REH cell (cell line): Measurements from ENCODE around the genes RASGRP4, MAP4K1, LGALS7 and IFNL2.

DNA sequence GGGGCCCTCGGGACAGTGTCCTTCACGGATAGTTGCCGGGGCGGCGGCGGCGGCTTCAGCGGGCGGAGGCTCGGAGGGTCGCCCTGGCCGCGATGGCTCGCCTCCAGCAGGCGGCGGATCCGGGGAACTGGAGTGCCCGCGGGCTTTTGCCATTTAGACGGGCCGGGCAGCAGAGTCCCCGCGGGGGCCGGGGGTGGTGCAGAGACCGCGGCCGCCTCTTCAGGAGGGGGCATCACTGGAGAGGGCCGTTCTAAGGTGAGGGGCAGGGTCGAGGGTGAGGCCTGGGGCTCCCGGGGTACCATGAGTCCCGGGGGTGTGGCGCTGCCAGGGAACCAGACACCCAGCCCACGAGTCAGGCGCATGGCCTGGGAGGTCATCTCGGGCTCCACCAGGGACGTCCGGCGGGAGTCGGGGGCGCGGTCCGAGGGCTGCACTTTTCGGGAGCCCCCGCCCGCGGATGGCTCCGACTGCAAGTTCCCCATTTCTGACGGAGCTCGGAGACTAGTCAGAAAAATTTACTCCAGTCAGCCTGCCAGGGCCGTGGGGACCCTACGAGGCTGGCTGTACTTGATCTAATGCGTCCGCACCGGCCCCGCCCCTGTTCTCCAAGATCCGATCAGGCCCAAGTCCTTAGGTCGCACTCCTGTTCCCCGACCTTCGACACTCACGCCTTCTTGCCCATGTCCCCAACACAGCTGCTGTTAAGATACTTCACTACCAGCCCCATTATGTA, 888 bp downstream of the GGN start:
- PRO-cap = no peak

DNA sequence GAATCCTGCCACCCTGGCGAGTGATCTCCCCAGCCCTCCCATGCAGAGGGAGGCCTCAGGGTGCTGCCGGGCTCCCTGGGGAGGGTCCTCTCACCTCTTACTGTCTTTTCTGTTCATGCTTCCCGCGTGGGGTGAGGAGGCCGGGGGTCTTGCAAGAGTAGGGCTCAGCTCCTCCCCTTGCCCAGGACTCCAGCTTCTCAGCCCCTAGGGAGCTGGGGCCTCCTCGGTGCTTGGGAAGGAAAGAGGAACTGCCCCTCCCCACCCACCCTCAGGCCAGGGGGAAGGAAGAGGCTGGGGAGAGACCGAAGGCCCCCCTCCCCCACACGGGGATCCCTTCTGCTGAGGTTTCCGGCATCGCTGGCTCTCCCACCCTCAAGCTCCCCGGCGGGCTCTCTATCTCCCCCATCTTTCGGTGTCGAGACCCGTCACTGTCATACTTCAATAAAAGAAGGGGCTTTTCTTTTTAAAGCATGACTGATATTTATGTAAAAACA, at the start of gene RASGRP4:
Gene RASGRP4, minus strand, starts transcription at position 245 of the 494 bp plus-strand sequence.
- PRO-cap = no peak

DNA sequence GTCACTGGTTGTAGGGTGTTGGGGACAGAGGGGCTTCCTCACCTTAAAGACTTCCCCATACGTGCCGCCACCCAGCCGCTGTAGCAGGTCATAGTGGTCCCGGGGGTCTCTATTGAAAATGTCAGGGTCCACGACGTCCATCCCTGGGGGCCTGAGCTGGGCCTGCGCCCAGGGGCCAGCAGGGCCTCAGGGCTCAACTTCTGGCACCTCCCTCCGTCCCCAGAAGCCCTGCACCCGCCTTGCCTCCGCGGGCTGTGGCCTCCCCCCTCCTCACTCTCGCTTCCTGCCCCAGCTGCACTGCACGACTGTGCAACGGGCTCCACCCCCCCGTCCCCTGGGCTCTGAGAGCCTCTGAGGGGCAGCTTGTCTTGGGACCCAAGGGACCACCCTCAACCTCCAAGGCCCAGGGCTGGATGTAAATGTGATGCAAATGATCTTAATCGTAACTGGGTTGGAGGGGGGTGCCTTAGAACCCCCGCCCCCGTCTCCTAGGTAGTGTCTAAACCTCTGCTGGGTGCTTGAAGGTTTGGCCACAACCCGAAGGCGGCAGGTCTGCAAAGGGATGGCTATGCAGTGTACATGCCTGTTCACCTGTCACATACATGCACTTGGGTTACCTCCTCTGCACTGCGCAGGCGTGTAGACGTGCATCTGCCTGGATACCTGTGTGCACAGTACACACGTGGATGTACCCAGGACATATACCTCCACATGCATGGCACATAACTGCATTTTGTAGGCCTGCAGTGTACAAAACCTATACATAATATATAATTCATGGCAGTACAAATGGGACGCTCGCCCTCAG, at the start of gene MAP4K1:
Gene MAP4K1, minus strand, starts transcription at position 199 of the 808 bp plus-strand sequence.
- PRO-cap = bidirectional peak, plus-strand start at position 273 of the sequence, minus-strand start at position 256 of the sequence; bidirectional peak, plus-strand start at position 502 of the sequence, minus-strand start at position 296 of the sequence

- PRO-cap = no peak
Observed at GRCh38 chr19:38657515-38658339, 10.3 kb downstream of the ACTN4 start.

DNA sequence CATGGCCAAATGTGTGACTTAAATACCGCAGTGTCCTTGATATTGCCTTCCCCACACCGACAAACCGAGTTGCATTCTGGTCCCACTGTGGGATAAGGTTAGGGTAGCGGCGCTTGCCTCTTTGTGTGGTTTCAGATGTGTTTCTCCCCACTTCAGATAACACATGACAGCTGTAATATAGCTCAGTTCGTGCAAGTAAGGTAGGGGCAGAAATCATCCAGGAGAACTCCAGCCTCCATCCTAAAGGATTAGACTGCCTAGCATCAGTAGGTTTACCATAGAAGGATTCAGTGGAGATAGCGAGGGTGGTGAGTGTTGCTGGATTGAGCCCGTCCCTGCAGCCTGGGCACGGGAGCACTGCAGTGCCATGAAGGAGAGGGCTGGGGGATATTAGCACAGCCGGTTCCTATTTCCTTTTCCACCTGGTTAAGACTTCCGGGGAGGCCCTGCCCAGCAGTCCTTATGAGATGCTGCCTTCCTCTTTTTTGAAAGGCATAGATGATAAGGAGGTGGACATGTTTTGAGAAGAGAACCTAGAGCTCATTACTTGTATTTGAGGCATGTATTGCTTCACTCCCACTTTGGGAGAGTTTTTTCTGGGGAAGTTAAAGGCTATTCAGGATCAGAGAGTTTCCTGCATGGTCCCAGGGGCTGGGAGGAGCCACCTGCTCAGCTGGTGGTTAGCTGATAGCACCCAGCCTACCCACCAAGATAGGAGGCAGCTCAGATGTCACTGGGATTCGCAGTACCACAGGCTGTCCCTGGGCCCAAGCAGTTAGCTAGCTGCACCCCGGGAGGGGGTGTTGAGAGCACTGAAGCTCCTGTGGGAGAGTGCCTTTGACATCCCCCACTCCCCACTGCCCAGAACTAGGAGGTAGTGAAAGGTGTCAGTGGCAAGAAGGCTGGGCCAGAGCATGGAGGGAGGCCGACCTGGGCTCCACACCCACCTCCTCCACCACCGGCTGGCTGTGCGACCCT, 17.2 kb downstream of the ACTN4 start:
- PRO-cap = no peak

GRCh38 chr19:38678302-38679048, 31.0 kb downstream of the ACTN4 start:
- PRO-cap = no peak

- PRO-cap = no peak
Observed at GRCh38 chr19:38680961-38681427, 33.5 kb downstream of the ACTN4 start.

GRCh38 chr19:38682006-38682805, 34.8 kb downstream of the ACTN4 start:
- PRO-cap = no peak

- PRO-cap = no peak
Observed at GRCh38 chr19:38682806-38683842, 35.7 kb downstream of the ACTN4 start.

GRCh38 chr19:38691733-38692965, 44.7 kb downstream of the ACTN4 start:
- PRO-cap = no peak

DNA sequence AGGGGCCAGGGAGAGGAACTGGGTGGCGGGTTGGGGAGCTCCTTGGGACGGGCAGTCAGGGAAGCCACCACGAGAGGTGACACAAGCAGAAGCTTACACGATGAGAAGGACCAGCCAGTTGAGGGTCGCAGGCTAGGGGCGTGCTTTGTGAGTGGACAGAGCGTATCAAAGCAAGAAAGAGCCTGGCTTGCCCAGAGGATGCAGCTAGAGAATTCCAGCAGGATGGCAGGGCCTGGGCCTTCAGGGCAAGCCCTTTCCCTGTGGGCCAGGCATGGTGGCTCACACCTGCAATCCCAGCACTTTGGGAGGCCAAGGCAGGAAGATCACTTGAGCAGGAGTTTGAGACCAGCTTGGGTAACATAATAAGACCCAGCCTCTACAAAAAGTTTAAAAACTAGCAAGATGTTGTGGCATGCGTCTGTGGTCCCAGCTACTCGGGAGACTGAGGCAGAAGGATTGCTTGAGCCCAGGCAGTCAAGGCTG, 40.5 kb downstream of the CAPN12 start:
- PRO-cap = no peak

- PRO-cap = no peak
Observed at GRCh38 chr19:38713704-38714827, 30.2 kb downstream of the CAPN12 start.

DNA sequence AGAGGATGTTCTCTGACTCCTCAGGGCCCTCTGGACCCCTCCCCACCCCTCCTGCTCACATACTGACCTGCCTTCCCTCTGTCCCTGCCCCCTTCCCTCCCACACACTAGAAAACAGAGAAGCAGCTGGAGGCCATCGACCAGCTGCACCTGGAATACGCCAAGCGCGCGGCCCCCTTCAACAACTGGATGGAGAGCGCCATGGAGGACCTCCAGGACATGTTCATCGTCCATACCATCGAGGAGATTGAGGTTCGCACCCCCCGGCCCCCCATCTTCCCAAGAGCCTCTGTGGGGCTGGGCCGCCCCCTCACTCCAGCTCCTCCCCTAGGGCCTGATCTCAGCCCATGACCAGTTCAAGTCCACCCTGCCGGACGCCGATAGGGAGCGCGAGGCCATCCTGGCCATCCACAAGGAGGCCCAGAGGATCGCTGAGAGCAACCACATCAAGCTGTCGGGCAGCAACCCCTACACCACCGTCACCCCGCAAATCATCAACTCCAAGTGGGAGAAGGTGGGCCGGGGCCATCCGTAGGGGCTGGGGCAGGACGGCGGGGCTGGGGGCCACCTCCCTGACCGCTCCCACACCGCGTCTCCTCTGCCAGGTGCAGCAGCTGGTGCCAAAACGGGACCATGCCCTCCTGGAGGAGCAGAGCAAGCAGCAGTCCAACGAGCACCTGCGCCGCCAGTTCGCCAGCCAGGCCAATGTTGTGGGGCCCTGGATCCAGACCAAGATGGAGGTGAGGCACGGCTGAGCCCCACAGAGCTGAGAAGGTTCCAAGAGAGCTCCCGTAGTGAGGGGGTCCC, 20.2 kb downstream of the CAPN12 start:
- PRO-cap = no peak

DNA sequence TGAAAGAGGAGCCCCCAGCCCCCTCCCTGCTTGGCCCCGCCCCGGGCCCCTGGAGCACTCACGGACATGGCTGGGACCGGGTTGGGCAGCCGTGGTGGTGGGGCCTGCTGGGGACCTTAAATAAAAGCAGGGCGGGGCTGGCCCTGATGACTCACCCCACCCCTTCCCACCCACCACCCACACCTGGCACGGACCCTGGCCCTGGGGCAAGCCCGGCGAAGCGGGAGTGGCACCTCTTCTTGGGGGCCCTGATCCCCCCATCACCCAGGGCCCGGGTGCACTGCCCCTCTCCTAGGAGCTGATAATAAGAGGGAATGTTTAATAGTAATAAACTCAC, at the start of gene LGALS7:
Gene LGALS7, minus strand, starts transcription at position 93 of the 337 bp plus-strand sequence.
- PRO-cap = no peak

- PRO-cap = no peak
Observed at GRCh38 chr19:38790541-38791128, 1.6 kb downstream of the LGALS7B start.

DNA sequence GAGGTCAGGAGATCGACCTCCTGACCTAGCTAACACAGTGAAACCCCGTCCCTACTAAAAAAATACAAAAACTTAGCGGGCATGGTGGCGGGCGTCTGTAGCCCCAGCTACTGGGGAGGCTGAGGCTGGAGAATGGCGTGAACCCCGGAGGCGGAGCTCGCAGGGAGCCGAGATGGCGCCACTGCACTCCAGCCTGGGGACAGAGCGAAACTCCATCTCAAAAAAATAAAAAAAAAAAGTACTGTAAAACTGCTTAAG, 1.3 kb upstream of the ECH1 start:
- PRO-cap = no peak

DNA sequence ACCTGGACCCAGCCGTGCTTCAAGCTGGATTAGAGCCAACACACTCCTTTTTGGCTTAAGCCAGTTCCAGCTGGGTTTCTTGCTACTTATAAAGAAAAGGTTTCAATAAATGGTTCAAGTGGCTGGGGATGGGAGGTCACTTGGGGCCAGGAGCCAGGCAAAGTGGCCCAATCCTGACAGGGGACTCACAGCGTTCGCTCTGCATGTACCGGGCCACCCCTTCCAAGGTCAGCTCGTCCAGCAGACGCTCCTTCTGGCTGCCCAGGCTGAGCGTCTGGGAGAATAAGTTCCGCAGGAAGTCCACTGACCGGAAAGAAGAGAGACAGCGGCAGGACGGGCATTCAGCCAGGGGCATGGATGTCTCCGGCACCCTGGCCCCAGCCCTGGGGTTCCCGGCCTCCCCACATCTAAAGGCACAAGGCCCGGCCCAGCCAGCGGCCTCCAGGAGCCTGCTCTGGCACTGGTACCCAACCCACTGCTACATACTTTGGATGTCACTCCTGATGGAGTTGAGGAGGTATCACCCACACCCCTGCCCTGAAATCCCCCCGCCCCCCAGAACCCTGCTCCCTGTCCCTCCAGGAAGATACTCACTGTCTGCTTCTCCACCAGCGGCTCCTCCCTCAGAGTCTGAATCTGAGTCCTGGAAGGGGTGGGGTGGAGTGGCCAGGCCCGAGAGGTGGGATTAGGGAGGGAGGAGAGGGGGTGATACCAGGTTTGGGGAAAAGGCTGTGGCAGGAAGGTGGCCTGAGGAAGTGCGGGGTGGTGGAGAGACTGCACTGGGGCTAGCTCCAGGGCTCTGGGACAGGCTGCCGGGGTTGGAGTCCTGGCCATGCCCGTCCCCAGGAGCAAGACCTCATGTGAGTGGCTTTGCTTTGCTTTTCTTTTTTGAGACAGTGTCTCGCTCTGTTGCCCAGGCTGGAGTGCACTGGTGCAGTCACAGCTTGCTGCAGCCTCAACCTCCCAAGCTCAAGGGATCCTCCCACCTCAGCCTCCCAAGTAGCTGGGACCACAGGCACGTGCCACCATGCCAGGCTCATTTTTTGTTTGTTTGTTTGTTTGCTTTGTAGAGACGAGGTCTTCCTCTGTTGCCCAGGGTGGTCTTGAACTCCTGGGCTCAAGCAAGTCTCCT, 5.8 kb downstream of the SIRT2 start:
- PRO-cap = no peak

GRCh38 chr19:38976221-38977006, 872 bp upstream of the FBXO17 start:
- PRO-cap = no peak

DNA sequence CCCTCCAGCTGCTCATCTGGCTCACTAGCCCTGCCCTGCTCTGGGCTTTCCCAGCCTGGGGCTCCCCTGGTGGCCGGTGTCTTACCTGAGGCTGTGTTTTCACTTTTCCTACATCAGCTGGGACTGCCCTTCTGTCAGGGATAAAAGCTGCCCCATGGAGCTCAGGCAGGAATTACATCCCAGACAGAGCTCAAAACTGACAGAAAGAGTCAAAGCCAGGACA, at the start of gene IFNL2:
Gene IFNL2, plus strand, starts transcription at position 168 of the 223 bp plus-strand sequence.
- PRO-cap = no peak

- PRO-cap = no peak
Observed at GRCh38 chr19:39351362-39352030, 9.3 kb downstream of the SAMD4B start.